Mononuclear cell (primary cell): Measurements from ENCODE around the gene KRT5.

DNA sequence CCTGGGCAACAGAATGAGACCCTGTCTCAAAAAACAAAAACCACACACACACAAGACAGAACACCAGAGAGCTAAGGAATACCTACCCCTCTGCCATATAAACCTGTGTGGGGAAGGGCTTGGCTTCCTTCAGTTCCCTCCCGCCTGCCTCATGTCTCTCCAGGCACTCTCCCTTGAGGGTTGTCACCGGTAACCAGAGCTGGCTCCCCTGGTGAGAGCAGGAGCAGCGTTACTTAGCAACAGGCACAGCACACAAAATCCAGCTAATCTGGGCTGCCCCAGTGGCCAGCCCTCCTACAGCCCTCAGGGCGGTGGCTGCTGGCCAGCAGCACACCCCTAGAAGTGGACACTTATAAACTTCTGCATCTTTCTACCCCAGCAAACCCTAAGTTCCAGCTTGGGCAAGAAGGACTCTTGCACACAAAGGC lies 21.6 kb upstream of the NR4A1 start:
- RRBS = no CpG with 5 or more reads among the region's 4 CpGs

GRCh38 chr12:52043848-52044882 lies 7.1 kb upstream of the NR4A1 start:
- RRBS = 95% methylated on average over 4 of the region's 28 CpGs

- RRBS = 1% methylated on average over 18 of the region's 67 CpGs
Observed at GRCh38 chr12:52050330-52051345, 604 bp upstream of the NR4A1 start.

DNA sequence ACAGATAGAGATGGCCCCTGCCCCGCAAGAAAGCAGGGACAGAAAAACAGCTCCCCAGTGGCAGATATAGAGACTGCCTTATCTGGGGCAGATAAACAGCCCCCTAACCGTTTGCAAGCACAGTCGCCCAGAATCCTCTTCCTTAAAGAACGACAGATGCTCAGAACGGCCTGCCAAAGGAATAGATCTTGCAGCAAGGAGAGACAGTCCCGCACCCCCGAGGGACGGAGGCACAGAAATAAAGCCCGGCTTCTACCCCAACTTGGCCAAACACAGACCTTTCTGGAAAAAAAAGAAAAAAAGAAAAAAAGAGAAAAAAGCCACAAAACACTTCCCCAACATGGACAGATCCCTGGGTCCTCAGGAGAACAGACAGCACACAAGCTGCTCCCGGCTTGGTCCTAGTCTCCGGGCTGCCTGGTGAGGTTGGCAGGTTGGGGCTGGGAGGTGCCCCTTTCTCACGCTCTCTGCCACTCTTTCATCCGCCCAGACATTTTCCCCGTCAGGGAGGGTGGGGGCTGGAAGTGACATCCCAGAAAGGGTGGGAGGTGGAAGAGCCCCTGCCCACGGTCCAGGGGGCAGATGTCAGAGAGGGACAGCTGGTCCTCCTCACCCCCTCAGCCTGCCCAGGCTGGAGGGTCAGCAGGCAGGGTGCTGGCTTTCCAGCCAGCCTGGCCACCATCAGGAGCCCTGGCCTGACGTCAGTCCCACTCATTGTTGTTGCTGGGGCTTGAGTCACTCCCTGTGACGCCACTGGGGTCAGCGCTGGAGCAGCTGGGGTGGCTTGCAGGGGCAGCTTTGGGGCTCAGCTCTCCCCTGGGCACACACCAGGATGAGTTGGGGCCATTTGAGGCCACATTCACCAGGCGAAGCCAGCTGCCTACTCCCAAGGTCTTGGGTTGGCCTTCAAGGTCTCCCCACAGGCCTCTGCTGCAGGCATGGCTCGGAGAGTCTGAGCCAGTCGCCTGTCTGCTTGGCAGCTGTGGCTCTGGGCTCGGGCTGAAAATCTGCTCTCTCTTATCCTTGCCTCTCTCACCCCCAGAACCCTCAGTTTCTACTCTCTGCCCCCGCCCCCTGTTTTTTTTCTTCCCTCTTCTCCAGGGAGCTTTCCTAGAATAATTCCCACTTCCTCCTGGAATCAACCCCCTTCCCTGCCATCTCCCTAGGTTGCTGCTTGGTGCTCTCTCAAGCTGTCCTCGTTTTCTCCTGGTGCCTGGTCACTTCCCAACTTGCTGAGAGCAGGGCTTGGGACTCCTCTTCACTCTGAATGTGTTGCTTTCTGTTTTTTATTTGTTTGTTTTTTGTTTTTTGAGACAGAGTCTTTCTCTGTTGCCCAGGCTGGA lies 5.7 kb upstream of the ATG101 start:
- RRBS = no CpG with 5 or more reads among the region's 24 CpGs

DNA sequence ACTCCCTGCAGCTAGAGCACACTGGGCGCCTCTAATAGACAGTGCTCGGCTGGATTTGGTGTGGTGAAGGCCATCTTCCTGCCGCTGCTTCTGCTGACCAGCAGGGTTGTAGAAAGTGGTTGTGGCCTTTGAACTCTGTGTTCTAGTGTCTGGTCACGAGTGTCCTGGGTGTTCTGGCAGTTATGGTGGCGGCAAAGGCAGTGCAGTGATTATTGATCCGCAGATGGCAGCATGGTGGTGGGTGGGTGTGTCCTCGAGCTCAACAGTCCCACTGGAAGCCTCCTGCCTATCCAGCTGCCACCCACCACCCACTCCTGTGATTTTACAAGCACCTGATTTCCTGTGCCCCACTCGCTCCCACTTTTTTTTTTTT lies 43.4 kb downstream of the SMIM41 start:
- RRBS = no CpG with 5 or more reads among the region's 8 CpGs

- RRBS = no CpG with 5 or more reads among the region's 6 CpGs
Observed at GRCh38 chr12:52142600-52142973, 49.2 kb downstream of the KRT80 start.

DNA sequence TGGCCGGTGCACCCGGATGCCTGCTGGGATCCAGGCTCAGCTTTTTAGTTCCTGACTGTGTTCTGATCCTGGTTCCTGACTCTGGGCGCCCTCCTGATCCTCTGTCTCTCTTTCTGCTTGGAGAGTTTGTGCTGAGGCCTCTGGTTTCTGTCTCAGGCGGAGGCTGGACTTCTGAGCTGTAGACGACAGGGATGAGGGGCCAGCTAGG lies 16.6 kb downstream of the KRT80 start:
- RRBS = no CpG with 5 or more reads among the region's 5 CpGs

DNA sequence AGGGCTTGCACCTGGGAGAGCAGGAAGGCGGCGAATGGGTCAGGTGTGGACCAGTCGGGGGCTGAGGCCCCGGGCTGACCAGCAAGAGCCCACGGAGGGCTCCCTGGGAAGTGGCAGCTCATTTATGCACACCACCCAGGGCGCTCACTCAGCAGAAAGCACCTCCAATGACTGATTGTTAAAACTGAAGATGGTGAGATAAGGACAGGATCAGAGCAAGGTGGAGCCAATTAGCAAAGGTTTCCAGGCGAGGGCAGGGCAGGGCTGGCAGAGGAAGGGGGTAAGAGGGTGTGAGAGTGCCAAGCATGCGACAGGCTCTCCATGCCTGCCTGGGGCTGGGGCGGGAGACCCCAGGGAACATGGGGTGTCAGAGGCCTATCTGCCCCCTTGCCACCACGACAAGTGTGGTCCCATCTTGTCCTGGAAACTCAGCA lies 6.2 kb downstream of the KRT80 start:
- RRBS = no CpG with 5 or more reads among the region's 10 CpGs

- RRBS = no CpG with 5 or more reads among the region's 17 CpGs
Observed at GRCh38 chr12:52202992-52203802, 11.4 kb upstream of the KRT80 start.

GRCh38 chr12:52248378-52249641 lies 15.8 kb downstream of the KRT7 start:
- RRBS = no CpG with 5 or more reads among the region's 20 CpGs

- RRBS = 1% methylated on average over 17 of the region's 75 CpGs
Observed at GRCh38 chr12:52307863-52308938, 13.0 kb downstream of the KRT83 start.

DNA sequence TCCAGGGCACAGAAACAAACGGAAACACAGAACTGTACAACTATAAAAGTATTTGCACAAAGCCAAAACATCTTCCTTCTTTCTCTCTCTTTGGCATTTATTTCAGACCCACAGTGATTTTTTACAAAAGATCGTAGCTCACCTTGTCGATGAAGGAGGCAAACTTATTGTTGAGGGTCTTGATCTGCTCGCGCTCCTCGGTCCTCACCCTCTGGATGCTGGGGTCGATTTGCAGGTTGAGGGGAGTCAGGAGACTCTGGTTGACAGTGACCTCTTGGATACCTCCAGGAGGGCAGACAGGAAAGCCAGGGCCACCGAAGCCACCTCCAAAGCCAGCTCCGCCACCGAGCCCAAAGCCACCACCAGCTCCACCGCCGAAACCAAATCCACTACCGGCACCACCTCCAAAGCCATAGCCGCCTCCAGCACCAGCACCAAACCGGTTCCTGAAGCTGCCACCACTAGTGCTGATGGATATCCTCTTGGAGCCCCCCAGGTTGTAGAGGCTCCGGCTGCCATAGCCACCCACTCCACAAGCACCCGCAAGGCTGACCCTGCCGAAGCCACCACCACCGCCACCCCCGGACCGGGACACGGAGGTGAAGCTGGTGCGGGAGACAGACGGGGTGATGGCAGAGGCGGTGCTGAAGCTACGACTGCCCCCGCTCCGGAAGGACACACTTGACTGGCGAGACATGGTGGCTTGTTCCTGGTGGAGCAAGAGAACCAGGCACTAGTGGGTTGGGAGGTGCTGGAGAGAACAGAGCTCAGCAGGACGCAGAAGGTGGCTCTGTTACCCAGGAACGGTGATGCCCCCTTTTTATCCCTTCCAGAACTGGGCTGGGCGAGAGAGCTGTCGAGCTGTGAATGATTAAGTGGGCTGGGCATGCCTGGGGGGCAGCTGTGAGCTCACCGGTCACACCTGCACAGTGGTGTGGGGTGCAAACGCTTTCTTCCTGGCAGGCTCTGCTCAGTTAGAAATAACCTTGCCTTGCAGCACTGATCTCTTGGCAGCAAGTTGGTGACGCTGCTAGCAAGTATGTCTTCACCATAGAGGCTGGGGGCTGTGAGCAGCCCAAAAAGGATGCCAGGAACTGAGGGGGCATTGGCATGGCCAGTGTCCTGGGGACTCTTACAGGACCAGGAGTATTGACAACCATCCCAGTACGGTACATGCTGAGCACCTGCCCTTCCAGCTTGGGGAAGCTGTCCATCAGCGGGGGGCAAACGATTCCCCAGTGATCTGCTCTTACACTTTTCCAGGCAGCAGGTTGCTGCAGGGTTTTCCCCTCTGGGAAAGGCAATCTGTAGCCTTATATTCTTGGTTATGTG lies at the start of gene KRT5:
Gene KRT5 (minus strand): TSS at position 795 of the 1,332 bp plus-strand sequence.
- RRBS = 93% methylated on average over 11 of the region's 39 CpGs

- RRBS = no CpG with 5 or more reads among the region's 48 CpGs
Observed at GRCh38 chr12:52690811-52691683, 10.8 kb upstream of the KRT1 start.

DNA sequence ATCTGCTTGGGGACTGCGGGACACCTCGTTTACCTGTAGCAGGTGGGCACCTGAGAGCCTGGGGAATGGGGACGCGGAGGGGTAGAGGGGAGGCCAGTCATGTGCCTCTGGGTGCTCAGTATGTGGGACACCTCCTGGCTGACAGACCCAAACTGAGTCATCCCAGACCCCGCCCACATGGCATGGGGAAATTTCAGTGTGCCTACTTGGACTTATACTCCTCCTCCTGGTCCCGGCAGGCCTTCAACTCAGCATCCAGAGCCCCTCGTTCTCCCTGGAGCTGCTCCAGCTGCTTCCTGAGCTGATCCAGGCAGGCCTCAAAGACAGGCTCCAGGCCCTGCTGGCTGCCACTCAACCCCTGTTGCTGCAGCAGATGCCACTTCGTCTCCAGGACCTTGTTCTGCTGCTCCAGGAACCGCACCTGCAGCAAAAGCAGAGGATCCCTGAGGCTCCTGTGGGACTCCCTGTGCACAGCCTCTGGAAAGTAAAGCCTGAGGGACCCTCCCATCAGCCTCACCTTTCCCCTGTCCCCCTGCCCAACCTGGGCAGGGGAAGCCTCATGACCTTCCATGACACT lies 1.0 kb downstream of the KRT78 start:
- RRBS = no CpG with 5 or more reads among the region's 9 CpGs

DNA sequence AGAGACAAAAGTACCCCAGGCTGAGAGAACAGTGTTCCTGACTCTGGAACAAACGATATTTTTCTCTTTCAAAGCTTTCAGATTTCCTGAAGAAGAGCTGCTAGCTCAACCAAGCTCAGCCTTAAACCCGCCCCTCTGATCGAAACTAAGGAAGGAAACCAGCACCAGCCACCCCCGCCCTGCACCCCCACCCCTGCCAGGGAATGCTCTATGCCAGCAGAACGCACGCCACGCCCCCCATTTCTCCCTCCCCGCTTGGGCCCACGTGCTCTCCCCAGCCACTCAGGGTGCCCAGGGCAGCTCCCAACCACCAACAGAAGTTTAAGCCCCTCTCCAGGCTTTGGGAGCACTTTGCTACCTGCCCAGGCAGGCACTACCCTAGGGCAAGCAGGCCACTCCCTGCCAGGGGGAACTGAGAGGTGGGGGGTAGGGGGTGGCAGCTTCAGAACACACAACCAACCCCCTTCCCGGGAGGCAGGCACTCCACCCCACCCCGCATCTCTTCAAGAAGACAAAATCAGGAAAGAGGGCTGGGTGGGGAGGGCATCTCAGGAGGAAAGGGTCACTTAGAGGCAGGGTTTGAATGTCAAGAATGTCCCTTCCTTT lies 18.9 kb upstream of the KRT78 start:
- RRBS = no CpG with 5 or more reads among the region's 11 CpGs

DNA sequence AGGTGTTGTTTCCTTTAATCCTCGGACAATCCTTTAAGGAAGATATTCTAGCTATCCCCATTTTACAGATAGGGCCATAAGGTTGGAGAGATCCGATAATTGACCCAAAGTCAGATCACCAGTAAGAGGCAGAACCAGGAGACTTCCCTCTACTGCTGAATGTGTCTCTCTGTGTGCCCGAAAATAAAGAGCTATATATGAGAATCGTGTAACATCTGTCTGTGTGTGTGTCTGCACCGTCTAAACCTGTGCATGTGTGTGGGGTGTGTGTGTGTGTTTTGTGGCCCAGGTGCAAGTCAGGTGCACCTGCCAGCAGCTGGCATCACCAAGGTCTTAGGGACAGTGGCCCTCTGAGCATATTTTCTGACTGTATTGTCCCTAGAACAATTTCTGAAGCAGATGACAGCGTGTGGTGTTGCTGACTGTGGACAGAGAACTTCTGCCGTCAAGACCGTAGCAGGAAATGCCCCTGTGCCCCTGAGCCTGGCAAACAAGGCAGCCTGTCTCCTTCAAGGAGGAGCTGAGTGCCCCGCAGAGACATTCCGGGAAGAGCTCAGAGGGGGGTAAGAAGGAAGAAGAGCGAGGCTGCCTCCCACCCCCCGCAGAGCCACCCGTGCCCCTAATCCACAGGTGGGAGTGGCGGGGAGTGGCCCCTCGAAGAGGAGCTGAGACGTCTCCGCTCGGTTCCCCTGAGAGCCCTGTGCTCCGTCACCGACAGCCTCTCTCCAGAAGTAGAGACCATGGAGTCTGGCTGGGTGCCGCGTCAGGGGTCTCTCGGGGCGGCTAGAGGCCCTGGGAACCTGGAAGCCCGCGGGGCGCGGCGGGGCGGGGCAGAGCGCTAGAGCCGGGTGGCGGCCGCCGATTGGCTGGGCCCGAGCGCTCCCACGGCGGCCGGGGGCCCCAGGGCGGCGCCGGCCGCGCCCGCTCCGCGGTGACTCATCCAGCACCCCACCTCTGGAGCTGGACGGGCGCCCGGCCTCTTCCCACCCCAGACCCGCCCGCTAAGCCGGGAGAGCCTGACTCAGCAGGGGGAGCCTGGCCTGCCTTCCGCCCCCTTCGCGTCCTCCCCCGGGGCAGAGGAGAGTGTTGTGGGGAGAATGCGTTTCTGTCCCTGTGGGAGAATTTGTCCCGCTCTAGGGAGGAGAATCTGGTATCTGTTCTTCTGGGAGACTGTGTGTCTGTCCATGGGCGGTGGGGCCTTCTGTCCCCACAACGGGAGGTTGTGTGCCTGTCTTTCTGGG lies 25.1 kb upstream of the KRT78 start:
- RRBS = 3% methylated on average over 23 of the region's 62 CpGs

GRCh38 chr12:52912885-52913893 lies 8.3 kb upstream of the KRT8 start:
- RRBS = no CpG with 5 or more reads among the region's 17 CpGs

DNA sequence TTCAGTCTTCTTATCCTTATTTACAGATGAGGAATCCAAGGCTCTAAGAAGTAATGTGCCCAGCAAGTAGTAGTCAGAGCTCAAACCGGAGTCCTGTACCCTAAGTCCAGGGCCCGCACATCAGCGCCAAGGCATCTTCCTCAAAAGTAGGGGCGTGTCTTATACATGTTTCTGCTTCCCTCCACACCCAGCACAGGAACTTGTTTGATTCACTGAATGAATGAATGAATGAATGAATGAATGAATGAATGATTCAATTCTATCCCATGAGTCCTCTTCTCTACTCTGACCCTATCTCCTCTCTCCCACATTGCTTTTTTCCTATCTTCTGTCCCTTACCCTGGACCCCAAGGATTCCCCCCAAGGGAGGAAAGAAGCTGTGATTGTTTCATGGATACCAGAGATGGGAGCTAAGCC lies 21.9 kb upstream of the KRT8 start:
- RRBS = no CpG with 5 or more reads among the region's 4 CpGs

GRCh38 chr12:52941881-52942435 lies 7.0 kb upstream of the KRT18 start:
- RRBS = no CpG with 5 or more reads among the region's 6 CpGs